Left lung (tissue), 1 donor: ENCODE data around the gene ASCC2.

- PRO-cap = no peak
Observed at GRCh38 chr22:29800952-29801637, 33.9 kb downstream of the UQCR10 start.

DNA sequence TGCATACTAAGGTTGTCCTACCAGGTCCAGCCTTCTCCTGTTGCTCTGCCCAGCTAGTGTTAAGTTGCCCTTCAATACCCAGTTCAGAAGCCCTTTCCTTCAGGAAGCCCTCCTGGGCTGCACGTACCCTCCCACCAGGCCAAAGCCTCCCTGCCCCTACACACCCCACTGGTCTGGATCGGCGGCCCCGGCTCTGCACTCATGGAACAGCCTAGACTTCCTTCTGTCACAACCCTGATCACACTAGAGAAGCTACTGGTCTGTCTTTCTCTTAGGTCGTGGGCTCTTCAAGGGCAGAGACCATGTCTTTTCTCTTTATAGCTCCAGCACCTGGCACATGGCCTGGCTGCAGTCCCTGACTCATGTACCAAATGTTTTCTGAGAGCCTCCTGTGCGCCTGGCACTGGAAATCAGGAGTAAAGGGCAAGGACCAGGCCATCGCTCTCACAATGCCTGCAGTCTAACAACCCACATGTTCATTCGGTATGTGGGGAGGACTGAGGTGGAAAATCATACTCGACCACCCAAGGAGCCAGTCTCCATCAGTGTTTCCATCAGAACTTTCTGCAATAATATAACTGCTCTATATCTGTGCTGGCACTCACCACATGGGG lies 7.5 kb downstream of the ASCC2 start:
- PRO-cap = no peak

DNA sequence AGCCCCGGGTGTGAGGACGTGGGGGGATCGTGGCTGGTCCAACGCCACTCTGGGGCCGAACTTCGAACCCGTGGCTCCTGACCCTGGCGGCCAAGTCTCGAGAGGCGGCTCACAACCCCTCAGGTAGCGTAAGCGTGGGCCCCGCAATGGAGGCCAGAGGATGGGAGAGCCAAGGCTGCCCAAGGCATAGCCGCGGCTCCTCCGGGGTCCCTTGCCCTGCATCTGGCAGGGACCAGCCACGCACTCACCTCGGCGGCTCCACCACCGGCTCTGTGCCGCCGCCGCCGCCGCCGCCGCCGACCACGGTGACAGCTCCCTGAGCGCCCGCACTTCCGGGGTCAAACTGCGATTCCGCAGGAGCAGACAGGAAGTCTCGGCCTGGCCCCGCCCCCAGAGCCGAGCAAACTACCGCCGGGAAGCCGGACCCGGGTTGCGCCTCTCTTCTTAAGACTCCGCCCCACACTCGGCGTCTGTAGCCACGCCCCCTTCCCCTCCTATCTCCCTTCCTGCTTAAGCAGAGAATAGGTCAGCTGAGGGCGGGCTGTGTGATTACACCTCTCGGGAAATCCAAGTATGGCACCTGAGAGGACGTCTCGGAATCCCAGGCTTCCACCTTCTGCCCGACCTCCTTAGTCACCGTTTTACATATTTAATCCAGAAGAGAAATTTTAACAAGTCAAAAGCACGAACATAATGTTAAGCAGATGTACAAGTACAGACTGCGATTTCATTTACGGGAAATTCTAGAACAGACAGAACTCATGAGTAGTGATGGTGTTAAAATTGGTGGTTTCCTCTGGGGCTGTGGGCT lies at the start of gene ASCC2:
Gene ASCC2, minus strand, starts transcription at position 345 of the 811 bp plus-strand sequence.
- PRO-cap = bidirectional peak, plus-strand start at position 524 of the sequence, minus-strand start at position 340 of the sequence

GRCh38 chr22:30025143-30025775 lies 55.0 kb upstream of the HORMAD2 start:
- PRO-cap = no peak

DNA sequence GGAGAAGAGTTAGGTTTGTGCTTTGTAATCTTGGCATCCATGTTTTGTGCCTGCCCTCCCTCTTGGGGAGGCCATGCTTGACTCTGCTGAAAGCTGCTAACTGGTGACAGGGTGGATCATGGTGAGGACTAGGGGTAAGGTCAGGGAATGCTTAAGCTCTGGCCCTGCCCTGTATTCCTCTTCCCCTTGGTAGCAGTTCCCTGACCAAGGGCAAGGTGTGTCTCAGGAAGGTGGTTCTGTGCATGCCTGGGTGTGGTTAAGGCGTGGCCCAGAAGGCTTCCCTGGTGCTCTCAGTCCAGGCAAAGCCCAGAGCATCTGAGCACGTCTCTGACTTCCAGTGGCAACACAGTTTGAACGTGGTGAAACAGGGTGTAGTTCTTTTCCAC lies 53.2 kb upstream of the HORMAD2 start:
- PRO-cap = no peak

GRCh38 chr22:30212385-30212876 lies 34.1 kb downstream of the LIF start:
- PRO-cap = bidirectional peak, plus-strand start at chr22:30212779, minus-strand start at chr22:30212553

GRCh38 chr22:30246982-30247112 lies 288 bp upstream of the LIF start:
- PRO-cap = no peak

DNA sequence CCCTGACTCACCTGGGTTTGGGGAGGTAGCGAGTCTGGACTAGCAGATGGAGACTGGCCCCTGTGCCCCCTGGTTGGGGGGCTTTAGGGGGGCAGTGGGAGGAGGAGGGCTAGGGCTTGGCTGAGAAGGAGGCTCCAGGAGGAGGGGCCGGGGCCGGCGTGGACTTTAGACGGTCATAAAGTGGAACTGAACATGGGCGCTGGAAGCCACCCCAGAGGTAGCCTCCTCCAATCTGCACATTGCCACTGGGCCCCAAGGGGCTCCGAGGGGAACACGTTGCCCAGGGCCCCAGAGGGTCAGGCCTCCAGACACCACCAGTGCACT lies 516 bp upstream of the LIF start:
- PRO-cap = no peak

DNA sequence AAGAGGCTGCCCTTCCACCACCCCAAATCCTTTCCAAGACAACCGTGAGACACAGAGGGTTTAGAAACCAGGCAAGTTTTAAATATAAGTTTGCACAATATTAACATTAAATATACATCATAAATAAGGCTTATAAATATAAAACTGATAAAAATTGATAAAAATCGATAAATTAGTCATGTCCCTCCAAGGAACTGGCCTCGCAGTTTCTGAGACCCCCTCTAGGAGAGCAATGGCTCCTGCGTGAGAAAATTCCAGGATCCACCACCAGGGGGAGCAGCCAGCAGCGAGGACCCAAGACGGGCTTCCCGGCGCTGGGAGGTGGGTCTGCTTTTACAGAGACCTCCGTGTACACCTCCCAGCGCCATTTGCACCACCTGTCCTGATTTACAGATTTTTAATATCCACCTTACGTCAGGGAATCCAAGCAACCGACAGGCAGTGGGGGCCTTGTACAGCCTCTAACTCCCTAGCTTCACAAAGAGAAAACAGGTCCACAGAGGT lies 3.8 kb downstream of the OSM start:
- PRO-cap = no peak

DNA sequence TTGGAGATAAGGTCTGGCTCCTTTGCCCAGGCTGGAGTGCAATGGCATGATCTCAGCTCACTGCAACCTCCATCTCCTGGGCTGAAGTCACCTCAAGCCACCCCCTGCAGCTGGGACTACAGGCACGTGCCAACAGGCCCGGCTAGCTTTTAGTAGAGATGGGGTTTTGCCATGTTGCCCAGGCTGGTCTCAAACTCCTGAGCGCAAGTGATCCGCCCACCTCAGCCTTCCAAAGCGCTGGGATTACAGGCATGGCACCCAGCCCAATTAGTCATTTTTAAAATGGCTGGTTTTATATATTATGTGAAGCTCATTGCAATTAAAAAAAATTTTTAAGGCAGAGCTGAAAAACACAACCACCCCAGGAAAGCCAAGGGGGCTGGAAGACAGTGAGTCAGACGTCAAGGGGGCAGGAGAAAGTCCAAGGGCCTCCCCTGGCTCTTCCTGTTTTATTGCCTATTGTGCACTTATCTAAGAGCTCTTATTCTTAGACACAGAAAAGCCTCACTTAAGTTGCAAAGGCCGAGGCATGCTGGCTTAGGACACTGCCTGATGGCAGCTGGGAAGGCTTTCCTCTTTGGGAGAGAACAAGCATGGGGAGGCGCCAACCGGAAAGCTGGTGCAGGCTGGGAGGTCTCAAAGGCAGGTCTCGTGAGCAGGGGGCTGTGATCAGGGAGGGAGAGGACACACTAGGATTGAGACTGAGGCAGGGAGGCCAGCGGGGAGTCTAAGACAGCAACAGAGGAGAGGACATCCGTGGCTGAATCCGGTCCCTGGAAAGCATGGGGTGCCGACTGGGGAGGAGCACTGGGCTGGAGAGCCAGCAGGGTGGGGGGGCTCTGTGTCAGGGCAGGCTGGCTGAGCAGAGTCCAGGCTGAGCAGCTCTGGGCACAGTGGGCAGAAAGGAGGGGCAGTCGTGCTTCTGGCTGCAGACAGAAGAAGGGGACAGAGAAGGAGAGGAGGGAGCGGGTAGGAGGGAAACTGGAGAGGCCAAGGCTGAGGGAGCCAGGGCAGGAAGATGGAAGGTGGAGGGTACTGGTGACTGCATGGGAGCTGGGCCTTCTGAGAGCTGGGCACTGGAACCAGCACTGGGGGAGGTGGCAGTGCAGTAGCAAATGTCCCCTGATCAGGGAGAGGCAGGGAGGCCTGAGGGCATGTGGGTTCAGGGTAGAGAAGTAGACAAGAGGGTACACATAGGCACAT lies 11.2 kb upstream of the OSM start:
- PRO-cap = unidirectional peak, plus-strand start at position 518 of the sequence

DNA sequence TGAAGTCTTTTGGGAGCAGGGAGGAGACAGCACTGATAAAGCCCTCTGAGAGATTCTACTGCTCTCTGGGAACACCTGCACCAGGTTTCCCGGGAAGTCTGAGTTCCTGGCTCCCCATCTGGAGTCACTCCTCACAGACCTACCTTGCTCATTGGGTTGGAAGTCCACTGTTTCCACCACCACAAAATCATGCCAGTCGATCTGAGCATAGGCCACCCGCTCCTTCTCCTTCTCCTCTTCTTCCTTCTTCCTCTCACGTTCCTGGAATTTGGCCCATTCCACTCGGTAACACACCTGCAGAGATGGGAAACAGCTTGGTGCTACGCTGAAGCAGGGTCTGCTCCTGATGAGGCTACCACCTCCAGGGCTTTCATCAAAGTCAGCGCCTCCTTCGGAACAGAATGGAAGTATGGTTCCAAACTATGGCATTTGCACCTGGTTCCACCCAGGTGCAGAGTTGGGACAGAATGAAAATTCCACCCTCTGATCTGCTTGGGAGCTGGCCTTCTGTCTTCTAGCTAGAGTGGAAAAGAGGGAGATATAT lies 14.6 kb downstream of the SF3A1 start:
- PRO-cap = no peak

DNA sequence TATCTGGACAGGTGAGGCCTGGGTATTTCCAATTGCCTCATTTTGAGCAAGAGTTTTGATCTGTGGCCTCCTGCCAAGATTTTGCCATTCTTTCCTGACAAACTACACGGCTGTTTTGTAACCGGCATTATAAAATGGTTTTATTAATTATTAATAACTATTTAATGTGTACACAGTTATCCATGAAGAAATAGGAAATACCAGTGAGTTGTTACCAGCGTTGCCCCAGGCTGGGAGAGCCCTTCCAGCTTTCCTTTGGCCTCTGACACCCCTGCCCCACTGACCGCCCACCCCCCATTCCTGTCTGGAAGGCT lies 14.9 kb upstream of the SEC14L3 start:
- PRO-cap = no peak

- PRO-cap = no peak
Observed at GRCh38 chr22:30575065-30575833, 784 bp upstream of the GAL3ST1 start.

DNA sequence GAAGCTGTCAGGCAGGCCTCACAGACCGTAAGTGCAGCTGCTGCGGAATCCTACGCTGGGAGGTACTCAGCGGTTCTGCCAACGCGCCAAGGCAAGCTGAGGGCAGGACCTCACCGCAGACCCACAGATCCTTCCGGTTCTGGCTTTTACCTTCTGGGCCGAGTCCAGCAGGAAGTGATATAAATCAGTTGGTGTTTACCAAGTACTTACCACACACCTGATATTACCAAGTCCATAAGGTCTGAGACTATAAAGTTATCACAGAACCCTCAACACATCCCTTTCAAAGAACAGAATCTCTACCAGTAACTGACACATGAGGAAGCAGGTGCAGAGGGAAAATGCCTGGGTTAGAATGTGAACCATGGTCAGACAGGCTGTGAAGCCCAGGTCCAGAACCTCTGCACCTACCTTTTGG lies 1.6 kb upstream of the GAL3ST1 start:
- PRO-cap = no peak

GRCh38 chr22:30605469-30606032 lies 1.4 kb upstream of the TCN2 start:
- PRO-cap = no peak

GRCh38 chr22:30667002-30667553 lies 597 bp downstream of the DUSP18 start:
- PRO-cap = no peak

DNA sequence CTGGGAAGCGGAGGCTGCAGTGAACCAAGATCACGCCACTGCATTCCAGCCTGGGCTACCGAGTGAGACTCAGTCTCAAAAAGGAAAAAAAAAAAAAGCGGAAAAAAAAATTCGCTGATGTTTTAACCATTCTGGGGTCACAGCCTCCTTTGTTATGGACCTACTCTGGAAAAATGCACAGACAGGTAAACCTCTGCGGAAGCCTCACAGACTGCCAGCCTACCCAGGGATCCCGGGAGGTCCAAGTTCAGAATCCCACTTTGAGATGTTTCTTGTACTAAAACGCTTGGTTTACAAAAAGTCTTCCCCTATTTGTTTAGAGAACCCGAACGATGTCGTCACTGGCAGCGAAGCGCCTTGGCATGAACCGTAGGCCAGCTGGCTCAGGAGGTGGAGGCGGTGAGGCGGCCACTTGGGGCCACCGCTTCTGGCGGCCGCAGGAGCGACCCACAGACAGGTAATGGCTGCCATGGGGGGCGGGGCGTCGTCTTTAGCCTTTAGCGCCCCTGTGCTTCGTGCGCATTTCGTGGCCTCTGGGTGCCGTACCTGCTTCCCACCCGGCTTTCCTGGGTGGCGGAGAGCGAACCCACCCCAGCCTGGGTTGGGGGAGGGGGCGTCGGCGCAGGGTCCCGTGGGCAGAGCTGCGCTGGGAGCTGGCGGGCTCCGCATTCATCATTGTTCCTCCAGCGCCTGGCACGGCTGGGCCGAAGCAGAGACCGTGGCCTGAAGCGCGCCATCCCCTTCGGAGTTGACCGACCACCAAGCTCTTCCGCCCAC lies 598 bp upstream of the OSBP2 start:
- PRO-cap = no peak

GRCh38 chr22:30878861-30879624 lies 89.5 kb downstream of the MORC2 start:
- PRO-cap = unidirectional peak, minus-strand start at chr22:30879251

- PRO-cap = no peak
Observed at GRCh38 chr22:30932663-30933367, 35.8 kb downstream of the MORC2 start.

DNA sequence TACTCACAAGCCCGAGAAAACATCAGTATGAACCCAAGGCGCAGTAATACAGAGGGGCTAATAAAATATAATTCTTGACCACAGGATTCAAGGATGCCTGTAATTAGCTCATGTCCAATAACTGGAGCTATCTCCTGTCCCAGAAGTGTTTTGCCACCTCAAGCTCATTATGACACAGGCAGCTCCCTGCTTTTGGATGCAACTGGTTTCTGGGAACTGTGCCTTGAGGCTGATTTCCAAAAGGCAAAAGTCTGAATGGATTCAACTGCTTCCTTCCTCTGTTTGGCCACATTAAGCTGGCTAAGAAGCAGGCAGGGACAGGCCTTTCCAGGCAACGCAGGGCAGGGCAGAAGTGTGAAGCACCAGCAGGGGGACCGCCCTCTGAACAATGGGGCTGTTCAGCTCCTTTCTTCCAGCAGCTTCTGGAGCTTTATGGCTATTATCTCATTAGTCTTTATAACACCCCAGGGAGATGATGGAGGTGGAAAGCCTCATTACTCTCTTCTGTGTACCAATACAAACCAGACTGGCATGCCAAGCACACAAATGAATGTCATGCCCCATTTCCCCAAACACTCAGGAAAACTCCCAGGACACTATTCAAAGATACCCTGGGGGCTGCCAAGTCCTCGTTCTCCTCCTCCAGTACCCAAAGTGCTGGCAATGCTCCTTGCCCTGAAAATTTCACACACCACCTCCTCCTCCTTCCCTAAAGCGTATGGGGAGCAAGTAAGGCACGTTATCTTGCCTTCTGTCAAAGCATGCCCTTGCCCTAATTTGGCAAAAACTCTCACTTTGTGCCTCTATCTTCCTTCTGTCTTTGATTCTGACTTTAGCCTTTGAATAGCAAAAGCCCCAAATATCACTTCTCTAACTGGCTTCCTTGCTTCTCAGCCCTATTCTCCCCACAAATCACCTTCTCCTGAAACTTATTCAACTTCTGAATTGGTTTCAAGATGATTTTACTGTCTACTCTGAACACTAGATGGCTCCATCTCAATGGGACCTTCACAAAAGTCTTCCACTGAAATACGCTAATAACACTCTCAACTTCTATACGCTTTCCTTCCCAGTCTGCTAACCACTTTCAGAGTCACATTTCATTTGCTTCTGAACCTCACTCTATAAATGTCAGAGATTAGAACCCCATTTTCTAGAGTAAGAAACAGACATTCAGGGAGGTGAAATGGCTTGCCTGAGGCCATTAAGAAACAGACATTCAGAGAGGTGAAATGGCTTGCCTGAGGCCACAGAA lies 21.1 kb downstream of the MORC2 start:
- PRO-cap = no peak